Neutrophil (primary cell): ENCODE results near the gene ZNF516.

DNA sequence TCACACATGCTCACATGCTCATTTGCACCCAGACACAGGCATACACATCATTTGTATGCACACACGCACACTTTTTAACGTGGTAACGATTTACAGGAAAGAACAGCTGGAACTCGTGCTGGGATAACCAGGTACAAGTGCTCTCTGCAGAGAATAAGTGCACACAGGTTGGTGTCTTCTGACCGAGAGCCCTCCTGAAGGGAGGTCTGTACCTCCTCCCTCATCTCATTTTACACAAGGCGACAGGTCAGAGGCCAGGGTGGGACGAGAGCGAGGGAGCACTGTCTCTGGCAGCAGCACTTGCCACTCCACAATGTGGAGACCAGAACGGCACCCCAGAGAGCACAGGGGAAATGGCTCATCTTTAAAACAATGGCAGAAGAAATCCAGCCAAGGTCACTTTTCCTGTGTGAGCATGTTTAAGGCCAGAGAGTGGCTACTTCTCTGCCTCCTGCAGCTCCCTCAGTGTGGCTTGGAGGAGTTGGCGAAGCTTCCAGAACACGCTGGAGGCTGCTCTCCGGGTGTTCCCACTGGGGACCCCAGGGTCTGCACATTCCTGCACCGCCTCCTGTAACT lies 21.0 kb downstream of the DIPK1C start:
- PRO-cap, result no peak

GRCh38 chr18:74454417-74454895 lies 2.7 kb downstream of the DIPK1C start:
- PRO-cap, result no peak

DNA sequence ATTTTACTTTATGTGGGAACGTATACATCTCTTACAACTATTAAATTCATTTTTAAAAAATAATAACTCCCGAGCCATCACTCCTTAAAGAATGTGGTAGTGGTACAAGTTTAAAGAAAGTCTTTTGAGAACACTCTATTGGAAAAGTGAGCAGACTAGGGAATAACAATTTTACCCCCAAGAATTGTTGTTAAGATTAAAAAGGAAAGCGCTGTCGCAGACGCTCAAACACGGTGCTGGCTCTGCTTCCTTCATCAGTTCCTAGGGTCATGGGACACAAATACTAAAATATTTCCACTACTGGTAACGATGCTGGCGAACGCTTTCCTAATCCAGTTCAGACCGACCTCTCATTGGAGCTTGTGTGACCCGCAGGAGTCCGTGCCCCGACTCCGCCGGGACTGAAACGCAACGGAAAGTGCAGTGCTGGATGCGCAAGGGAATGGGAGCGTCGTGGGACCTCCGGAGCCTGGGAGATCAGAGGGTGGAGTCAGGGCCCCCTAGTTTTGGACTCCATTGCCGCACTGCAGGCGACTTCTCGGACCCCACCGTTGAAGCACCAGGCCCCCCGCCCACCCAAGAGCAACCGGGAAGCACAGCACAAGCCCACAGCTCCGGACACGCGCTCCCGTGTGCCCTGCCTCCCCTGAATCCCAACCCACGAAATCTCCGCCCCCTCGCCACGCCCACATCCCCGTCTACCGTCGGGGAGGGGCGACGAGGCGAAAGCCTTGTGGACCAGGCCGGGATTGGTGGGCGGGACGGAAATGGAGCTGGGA lies 580 bp upstream of the CNDP2 start:
- PRO-cap, result bidirectional peak, plus-strand start outside the sequence, minus-strand start at position 634 of the sequence

GRCh38 chr18:74508826-74509295 lies 12.7 kb downstream of the CNDP2 start:
- PRO-cap, result no peak

DNA sequence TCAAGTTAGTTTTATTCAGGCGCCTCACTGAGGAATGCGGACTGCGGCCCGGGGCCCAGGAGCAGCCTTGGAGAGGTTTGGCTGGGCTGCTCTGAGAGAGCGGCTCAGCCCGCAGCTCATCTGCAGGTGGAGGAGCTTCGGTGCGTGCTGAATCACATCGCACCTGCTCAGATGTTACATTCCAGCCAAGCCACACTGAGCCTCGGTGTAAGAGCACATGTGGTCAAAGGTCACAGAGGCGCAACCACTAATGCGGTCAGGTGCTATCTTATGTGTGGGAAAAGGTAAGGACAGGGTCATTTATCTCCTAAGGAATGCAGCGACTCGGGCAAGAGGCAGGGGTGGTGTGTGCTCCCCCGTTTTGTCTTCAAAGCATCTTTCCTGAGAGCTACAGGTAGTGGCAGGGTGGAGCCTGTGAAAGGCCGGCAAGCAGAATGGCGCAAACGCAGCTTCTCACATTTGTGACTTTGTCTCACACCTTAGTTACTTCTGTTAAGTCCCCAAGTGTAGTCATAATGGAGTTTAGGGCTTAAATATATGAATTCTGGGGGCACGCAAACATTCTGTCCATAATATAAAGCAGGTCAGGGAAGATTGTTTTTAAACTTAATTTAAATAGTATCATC lies 16.9 kb upstream of the CNDP1 start:
- PRO-cap, result no peak

GRCh38 chr18:74905204-74905592 lies 303.7 kb downstream of the PTGR3 start:
- PRO-cap, result no peak

DNA sequence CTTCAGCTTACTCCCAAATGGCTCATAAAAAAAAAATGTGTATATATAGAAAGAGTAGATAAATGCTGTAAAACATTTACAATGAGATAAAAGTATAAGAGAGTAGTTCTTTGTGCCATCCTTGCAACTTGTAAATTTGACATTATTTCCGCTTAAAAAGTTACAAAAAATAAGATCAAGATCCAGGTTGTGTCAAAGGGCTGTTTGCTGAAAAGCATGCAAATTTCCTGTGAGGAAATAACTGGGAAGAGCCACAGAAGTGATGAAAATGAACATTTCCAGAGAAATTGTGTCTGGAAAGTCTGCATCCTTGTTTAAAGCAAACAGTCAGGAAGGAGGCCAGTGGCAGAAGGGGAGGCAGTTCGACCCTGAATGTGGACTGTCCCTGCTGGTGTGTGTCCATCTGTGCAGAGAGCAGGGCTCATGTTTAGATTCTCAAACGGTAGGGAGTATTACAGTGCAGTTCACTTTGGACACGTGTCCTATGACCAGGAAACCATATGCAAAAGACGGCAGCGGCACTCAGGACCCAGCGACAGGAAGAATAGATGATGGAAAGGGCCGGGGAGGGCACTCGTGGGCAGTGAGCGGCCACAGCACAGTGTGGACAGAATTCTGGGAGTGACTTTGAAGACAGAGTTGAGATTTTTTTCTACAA lies 214.6 kb downstream of the PTGR3 start:
- PRO-cap, result no peak

DNA sequence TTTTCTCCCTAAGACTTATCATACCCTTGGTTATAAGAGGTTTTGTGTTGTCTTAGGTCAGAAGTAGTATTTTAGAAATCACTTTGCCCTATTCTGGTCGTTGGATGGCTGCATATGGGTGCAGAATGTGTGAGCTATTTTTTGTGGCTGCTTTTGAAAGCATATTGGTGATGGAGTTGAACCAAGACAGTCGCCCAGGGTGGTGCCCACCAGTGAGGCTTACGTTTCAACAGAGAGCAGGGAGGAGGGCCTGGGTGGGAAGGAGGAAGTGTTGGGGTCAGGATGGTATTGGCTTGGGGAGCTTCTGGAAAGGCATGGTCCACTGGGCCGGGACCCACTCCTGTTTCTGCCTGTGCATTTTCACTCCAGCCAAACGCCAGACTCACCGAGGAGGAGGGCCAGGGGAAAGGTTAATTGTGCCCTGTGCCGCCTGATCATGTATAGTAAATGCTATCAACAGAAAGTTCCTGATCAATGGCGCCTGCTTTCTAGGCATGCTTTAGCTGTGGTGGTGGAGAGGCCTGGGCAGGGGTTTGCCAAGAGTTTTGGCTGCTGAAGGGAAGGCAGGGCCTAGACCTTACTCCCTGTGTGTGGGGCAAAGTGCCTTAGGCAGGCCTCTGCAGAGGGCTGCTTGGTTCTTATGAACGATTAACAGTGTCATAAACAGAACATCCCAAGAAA lies 6.1 kb downstream of the TSHZ1 start:
- PRO-cap, result no peak

DNA sequence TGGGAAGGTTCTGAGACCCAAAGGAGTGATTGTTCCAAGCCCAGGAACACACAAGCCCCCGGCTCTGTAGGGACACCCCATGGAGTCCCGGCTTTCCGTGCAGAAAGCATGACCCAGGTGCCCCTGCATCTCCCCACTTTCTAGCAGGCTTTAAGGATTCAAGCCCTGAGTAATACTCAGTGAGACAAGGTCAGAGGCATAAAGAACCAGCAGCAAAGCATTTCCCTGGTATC lies 16.3 kb downstream of the TSHZ1 start:
- PRO-cap, result no peak

DNA sequence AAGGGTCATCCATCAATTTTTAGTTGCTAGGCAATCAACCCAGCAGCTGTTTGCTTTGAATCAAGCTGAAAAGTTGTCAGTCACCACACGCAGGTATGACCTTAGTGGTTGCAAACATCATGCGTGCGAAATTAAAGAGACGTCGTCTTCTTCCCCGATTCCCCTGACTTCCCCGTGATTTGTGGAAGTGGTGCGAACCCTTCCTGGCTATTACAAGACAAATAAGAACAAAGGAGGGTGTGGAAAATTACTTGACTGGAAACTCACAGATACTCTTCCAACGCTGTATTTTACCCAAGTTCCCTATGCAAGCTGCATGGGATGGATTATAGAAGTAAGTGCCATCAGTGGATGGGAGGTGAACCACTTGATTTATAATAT lies 20.0 kb downstream of the TSHZ1 start:
- PRO-cap, result no peak

- PRO-cap, result no peak
Observed at GRCh38 chr18:76421227-76421755, 73.8 kb downstream of the ZNF516 start.

GRCh38 chr18:76449922-76450811 lies 44.9 kb downstream of the ZNF516 start:
- PRO-cap, result no peak

DNA sequence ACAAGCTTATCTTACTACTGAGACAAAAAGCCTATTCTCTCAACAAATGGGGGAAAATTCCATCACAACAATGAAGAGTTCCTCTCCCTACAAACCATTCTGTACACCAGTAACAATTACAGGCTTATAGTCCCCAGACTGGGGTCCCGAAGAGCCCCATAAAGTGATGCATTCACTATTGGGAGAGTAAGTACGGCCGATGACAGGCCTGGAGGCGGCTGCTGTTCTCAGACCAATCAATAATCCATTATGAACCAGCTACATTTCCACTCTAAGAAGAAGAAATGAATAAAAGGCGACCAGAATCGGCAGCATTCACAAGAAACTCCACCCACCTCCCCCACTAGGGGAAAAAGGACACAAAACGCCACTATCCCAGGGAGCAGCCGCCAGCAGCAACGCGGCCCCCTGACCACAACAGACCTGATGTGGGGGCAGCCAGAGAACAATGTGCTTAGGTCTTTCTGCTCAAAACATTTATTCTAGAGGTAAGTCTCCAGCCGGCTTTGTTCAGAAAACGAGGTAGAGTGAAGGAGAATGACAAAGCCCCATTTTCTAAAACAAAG lies 43.2 kb downstream of the ZNF516 start:
- PRO-cap, result no peak

DNA sequence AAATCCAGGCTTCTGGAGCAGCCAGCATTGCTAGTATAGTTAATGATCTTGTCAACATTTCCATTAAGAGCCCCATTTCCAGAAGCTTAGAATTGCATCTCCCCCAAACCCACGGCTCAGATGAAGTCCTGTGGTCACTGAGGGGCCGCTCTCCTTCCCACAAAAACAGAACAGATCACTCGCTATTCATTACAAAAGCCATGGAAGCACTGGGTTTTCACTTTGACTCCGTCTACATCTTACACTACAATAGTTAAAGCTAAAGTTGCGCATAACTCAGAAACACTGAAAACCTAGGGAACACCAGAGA lies 41.9 kb downstream of the ZNF516 start:
- PRO-cap, result no peak

- PRO-cap, result no peak
Observed at GRCh38 chr18:76470469-76471020, 24.5 kb downstream of the ZNF516 start.

DNA sequence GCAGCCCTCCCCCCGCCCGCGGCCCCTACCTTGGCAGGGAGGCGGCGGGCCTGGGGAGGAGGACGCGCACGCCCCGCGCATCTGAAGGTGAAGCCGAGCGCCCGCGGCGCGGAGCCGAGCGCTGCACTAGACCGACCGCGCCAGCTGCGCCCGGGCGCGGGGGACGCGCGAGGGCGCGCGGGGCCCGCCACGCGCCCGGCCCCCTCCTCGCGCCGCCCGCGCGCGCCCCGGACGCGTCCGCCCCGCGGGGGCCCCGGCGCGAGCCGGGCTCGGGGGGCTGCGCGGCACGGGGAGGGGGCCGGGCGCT lies at the start of gene ZNF516:
Gene ZNF516 (minus strand): TSS at position 128 of the 307 bp plus-strand sequence.
- PRO-cap, result no peak

- PRO-cap, result no peak
Observed at GRCh38 chr18:76620147-76620985, 125.3 kb upstream of the ZNF516 start.

DNA sequence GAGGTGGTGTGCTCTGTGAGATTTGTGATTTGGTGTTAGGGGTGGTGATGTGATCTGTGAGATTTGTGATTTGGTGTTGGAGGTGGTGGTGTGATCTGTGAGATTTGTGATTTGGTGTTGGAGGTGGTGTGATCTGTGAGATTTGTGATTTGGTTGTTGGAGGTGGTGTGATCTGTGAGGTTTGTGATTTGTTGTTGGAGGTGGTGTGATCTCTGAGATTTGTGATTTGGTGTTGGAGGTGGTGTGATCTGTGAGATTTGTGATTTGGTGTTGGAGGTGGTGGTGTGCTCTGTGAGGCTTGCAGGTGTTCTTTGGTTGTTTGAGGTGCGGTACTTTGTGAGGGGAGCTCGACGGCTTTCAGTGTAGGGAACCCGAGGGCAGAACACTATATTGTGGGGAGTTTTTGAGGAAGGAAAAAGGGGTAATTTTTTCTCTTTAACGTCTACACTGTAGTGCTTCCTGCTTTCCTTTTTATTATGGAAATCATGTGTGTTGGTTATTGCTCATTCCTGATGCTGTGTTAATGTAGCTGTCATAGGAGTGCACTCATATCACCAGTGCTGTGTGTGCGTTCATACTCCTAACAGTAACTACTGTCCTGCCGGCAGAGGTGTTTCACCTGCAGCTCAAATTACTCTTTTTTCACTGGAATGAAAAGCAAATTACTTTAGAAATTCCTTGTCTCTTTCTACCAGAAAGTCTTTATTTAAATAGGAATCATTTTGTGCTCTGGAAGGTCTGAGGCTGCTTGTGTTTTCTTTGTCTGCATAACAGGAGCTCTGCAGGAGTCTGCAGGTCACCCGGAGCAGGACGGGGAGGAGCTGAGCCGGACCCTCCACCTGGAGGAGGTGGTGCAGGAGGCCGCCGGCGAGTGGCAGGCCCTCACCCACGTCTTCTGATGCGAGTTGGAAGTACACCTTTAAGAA lies 145.3 kb downstream of the ZNF236 start:
- PRO-cap, result no peak

DNA sequence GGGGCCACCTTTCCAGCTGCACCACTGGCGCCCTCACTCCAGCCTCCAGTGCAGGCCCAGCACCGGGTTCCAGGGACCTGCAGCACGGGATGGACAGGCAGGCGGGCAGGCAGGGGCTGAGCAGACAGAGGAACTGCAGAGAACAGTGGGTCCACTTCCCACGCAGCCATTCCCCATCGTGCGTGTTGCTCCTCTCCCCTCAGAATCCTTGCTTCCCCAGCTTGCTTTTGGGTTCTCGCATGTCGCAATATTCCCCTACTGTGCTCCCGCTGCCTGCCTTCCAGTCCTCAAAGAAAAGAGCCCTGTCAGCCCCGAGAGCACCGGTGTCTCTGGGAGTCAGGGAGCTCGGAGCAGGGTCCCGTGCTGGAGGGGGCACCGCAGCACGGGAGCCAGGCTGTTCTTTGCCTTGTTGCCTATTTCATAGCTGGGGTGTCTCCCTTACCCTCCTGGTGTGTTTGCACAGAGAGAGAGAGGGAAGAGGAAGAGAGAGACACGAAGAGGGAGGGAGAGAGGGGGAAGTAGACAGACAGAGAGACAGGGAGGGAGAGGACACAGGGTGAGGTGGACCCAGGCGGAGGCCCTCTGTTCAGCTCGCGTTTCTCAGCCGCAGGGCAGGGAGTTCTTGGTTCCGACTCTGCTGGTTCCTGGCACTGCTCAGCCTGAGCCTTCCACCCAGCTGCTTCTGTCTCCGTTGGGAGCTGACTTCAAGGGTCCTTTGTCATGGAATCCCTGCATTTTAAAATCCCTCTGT lies 126.0 kb downstream of the MBP start:
- PRO-cap, result no peak

GRCh38 chr18:77054581-77055305 lies 77.8 kb downstream of the MBP start:
- PRO-cap, result bidirectional peak, plus-strand start at chr18:77055433, minus-strand start at chr18:77055157